Breast epithelium (tissue), 2 donors: Measurements from ENCODE around the gene FNDC7.

GRCh38 chr1:108712668-108713057 lies at the start of gene FNDC7:
Gene FNDC7, plus strand, starts transcription at chr1:108712908.
- PRO-cap, result no peak
- RAMPAGE, long total RNA, 2 experiments, result no peak in any of the 2 experiments

DNA sequence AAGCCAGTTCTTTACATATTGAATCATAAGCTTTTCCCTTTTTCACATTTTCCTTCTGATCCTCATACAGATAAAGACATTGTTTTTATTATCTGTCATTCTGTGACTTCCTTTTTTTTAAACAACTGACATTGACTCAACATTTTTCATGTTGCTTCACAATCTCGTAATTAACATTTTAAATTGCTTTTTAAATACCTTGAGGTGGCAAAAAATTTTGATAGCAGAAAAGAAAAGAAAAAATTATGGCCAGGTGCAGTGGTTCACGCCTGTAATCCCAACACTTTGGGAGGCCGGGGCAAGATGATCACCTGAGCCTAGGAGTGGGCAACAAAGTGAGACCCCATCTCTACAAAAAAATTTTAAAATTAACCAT lies 1.5 kb downstream of the STXBP3 start:
- PRO-cap, result no peak
- RAMPAGE, long total RNA, 2 experiments, result no peak in any of the 2 experiments

- PRO-cap, result no peak
- RAMPAGE, long total RNA, 2 experiments, result no peak in any of the 2 experiments
Measured at GRCh38 chr1:108814756-108815081, 42.2 kb downstream of the AKNAD1 start.

DNA sequence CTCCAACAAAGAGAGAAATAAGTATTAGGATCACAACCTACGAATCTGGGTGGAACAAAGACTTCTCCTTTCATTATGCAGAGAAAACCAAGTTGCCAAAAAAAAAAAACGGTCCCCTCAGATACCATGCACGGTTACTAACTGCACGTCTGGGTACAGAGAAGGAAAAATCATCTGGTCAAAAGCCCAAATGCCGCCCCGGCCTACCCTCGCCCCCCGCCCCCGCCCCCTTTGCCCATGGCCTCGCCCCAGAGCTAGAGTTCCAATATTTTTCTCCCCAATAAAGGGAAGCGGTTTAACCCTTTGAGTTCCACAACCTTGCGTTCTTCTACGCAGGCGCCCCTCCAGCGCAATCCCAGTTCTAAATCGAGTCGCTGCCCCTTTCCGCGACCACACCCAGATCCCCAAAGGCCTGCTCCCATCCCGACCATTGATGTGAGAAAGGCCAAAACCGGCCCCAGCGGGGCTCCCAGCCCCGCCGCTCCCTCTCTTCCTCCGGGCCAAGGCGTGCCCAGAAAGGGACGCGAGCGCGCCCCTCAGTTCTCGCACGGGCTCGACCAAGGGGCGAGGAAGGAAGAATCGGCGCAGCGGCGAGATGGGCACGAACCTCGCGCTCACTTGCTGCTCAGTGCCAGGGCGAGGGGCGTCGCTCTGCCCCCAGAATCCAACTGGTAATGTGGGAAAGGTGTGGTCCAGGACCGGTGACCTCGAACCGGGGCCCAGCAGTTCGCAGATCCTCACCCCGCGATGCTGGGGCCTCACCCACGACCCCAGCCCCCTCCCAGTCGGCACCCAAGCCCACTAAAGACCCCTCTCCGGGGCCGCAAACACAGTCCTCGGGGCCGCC lies 766 bp downstream of the WDR47 start:
- PRO-cap, result no peak
- RAMPAGE, long total RNA, 2 experiments, result no peak in any of the 2 experiments

DNA sequence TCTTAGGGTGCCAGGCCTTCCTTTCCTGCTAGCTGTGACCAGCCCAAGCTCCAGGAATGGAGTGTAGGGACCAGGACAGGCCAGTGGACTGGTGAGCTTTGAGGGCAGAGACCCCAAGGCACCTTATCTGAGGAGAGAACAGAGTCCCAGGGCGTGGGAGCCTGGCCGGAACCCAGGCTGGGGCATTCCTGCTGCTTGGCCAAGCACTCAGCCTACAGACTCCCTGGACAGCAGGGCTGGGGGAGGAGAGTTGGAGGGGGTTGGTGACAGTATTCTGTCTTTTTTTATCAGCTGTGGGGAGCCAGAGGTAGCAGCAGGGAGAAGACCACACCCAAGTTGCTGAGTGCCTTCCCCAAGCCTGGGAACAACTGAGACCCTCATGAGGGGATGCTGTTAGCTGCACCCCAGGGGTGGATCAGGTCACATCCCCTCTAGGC lies 4.8 kb downstream of the CELSR2 start:
- PRO-cap, result no peak
- RAMPAGE, long total RNA, 2 experiments, result no peak in any of the 2 experiments

DNA sequence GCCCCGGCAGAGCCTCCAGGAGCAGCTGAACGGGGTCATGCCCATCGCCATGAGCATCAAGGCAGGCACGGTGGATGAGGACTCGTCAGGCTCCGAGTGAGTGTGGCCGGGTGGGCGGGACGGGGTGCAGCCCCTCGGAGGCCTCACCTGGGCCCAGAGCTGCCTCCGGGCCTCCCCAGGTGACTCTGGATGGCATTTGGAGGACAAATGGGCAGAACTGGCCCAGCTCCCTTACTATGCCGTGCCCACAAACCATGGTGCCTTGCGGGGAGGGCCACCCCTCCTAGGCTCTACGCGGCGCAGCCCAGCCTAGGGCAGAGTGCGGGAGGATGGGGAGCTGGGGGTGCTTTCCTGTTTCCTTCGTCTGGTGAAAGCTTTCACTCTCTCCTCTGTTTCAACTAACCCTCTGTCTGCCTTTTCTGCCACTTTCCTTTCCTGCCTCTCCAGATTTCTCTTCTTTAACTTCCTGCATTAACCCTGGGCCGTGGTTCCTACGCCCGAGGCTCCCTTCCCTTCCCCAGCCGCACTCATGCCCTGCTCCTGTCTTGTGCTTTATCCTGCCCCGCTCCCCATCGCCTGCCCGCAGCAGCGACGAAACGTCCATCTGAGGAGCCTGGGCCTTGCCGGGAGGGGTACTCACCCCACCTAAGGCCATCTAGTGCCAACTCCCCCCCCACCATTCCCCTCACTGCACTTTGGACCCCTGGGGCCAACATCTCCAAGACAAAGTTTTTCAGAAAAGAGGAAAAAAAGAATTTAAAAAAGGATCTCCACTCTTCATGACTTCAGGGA lies 9.2 kb downstream of the PSRC1 start:
- PRO-cap, result unidirectional peak, plus-strand start at position 317 of the sequence
- RAMPAGE, long total RNA, 2 experiments, result no peak in any of the 2 experiments

DNA sequence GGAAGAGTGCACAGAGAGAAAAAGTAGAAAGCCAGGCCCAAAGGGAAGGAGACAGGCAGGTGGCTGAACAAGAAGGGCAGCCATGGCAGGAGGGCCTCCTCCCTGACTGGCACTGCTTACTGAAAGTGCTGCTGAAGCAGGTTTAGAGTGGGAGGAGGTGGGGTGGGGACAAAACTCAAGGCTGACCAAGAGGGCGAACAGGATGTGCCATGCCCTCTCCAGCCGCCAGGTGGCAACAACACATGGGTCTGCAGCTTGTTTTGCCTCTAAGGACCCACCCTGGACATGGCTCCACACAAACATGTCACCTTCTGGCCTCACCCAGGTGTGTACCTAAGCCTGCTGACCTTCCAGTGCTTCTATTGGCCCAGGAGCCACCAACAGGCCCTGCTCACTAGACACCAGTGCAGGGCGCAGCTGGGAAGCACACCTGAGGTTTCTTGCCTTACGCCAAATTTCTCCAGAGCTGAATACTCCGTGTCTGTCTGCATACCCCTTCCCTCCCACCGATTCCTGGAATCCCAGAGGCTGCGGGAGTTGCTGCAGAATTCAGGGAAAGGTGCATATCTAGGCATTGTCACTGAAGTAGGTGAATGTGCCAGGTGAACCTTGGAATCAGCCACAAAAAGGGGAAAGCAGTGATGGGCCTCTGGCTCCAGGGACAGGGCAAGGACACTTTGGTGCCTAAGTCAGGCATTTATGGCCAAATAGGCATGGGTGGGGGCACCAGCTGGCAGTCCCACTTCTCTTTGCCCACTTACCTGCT lies 5.4 kb downstream of the PSRC1 start:
- PRO-cap, result no peak
- RAMPAGE, long total RNA, 2 experiments, result no peak in any of the 2 experiments

DNA sequence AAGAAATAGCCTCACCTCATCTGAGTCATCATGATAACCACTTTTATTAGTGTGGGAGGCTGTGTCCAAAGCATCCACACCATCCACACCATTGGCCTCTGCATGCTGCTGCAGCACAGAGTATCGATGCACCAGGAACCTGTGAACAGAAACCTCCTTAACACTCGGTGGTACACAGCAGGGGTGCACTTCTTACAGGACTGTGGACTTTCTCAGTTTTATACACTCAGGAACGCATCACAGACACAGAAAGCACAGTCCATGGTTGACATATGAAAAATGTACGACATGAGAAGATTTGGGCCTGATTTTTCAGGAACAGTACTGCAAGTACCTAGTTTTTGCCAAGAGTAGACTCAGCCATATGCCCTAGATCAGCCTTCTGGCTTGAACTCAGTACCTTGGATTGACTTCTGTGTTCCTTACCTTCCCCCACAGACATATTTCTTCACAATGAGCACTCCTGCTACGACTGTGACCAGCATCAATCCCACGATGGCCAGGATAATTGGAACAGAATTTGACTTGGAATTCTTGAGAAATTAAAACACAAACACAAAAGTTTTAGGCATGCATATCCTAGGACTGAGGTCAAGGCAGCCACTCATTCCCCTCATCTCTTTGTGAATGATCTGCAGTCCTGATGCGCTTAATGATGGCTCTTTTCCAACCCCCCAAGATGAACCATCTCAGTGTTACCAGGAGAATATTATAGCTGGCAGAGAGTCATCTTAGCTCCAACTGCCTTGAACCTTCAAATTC lies 7.6 kb upstream of the MYBPHL start:
- PRO-cap, result no peak
- RAMPAGE, long total RNA, 2 experiments, result no peak in any of the 2 experiments

DNA sequence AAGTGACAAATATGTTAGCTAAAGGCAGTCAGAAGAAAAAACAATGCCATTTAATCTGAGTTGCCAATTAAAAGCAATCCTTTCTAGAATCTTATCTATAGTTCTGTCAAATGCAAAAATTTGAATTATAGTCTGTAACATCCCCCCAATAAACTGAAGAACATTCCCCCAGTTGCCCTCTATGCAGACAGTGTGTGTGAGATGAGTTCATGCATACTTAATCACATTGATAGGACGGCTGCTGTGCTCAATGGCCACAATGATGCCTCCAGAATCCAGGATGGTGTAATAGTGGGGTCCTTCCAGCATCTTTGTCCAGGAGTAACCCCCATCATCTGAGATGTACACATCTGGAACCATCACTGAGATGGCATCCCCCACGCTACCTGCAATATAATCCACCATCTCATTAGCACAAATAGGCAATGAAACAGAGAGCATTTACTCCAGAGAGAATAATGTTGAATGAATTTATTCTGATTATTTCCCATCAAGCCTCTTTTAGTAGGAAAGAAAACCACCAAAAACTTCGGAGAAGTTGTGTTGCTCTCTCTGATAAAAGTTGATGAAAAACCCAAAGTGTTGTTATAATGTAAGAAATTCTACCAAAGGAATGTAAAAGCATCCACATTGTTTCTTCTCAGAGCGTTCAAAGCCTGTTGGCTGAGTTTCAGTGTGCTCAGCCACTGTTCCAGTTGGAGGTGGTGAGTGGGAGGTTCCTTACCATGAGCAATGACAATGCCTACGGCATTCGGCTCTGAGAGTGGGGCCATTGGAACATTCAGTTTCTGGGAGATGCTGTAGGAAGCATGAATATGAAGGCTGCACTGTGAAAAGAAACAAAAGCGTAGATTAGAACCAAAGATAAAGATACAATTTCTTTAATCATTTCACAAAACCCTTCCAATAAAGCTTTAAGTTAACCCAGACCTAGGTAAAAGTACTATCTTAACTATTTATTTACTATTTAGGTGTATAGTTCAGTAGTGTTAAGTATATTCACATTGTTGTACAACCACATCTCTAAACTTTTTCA lies 20.3 kb upstream of the MYBPHL start:
- PRO-cap, result no peak
- RAMPAGE, long total RNA, 2 experiments, result no peak in any of the 2 experiments

DNA sequence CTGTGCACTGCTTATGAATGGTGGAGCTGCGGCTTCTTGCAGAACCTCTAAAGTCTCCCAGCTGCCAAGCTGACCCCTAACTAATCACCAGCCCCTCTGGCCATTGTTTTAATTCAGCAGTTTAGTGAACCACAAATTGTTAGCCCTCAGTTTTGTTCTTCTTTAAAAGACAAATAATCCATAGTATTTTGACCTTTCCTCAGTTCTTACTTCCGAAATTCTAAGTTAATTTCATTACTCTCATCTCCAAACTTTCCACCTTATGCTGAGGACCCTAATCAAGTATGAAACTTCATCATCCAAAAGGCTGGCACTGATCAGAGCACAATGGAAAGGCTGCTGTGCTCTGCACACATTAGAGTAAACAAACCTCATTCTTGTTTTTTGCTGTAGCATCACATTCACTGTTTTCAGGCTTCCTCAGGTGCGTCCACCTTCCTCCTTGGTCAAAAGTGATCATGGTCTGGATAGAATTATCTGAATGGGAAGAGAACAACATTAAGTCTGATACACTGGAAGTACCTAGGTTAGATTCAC lies 29.1 kb upstream of the MYBPHL start:
- PRO-cap, result no peak
- RAMPAGE, long total RNA, 2 experiments, result no peak in any of the 2 experiments

GRCh38 chr1:109369380-109369622 lies 28.4 kb downstream of the SORT1 start:
- PRO-cap, result no peak
- RAMPAGE, long total RNA, 2 experiments, result no peak in any of the 2 experiments

DNA sequence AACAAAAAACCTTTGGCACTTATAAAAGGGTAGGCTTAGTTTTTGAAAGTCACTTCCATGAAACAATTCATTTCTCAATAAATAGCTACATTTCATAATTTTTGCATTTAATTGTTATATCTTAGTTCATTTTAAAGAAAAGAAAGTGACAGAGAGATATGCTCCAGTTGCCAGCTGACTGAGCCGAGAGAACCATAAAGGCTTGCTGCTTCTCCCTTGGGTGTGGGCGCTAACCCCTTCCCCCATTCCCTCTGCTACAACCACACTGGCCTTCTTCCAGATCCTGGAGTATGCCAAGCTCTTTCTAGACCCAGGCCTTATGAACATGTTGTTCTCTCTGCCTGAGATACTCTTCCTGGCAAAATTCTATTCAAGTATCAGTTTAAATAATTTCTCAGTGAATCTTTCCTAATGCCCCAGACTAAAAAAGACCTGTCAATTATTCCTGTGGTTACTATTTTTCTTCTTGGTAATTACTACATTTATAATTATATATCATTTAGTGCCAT lies 12.3 kb downstream of the SORT1 start:
- PRO-cap, result no peak
- RAMPAGE, long total RNA, 2 experiments, result no peak in any of the 2 experiments

- PRO-cap, result no peak
- RAMPAGE, long total RNA, 2 experiments, result no peak in any of the 2 experiments
Measured at GRCh38 chr1:109424910-109425129, 1.4 kb downstream of the PSMA5 start.

DNA sequence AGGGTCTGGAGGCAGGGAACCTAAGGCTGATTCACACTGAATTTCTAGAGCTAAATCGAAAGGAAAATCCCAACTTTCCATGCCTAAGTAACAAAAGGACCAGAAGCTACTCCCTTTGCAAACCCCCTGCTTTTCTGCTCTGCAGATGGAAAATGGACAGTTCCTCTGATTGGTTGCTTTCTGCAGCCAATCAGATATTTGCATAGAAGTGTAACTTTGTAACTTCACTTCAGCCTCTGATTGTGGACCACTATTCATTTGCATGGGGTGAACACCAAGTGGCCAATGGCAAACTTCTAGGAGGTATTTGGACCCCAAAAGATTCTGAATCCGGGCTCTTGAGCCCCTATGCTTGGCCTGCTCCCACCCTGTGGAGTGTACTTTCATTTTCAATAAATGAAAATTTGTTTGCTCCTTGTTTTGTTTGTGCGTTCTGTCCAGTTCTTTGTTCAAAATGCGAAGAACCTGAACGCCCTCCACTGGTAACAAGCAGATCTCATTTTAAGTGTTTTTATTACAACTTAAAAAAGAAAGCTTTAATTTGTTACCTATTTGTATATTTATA lies 6.5 kb upstream of the GSTM4 start:
- PRO-cap, result no peak
- RAMPAGE, long total RNA, 2 experiments, result no peak in any of the 2 experiments

DNA sequence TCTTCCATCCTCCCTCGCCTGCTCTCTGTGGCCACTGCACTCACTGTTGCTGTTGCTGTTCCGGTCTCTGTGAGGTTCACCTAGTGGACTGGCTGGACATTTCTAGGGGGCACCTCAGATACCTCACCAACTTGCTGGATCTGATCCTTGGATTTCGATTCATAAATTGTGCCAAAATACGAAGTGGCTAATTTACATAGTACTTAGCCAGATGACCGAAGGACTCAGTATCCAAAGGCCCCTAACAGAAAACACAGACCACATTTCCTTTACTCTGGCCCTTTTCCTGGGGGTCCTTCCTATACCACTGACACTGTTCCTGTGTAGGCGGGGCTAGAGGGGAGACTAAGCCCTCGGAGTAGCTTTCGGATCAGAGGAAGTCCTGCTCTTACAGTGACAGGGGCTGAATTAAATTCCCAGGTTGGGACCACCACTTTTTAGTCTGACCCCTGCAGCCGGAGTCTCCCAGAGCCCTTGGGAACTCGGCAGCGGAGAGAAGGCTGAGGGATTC lies 588 bp upstream of the GSTM5 start:
- PRO-cap, result no peak
- RAMPAGE, long total RNA, 2 experiments, result no peak in any of the 2 experiments

- PRO-cap, result no peak
- RAMPAGE, long total RNA, 2 experiments, result no peak in any of the 2 experiments
Measured at GRCh38 chr1:109733458-109733657, 7.5 kb downstream of the GSTM3 start.

DNA sequence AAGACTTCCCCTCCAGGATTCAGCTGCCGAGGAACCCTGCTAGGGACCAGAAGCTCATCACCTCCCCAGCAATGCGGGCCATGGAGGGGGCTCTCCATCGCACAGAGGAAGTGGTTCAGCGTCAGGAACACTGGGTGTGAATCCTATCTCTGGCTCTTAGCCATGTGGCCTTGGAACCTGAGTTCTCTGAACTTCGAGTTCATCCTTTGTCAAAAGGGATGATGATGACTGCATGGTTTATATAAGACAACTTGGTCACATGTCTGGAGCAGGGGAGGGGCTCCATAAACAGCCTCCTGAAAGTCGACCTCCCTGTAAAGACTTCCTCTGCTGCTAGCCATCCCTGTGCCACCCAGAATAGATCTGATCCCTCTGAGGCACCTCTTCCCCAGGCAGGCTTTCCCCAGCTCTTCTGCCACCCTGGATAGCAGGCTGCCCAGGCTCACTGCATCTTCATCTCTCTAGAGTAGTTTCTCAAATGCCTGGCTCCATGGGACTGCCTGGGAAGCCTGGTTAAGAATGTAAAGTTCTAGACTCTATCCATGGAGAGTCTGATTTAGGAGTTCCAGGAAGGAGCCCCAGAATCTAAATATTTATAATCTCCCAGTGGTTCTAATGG lies 8.5 kb upstream of the EPS8L3 start:
- PRO-cap, result no peak
- RAMPAGE, long total RNA, 2 experiments, result no peak in any of the 2 experiments

- PRO-cap, result no peak
- RAMPAGE, long total RNA, 2 experiments, result no peak in any of the 2 experiments
Measured at GRCh38 chr1:109886853-109887301, 23.8 kb upstream of the CSF1 start.

DNA sequence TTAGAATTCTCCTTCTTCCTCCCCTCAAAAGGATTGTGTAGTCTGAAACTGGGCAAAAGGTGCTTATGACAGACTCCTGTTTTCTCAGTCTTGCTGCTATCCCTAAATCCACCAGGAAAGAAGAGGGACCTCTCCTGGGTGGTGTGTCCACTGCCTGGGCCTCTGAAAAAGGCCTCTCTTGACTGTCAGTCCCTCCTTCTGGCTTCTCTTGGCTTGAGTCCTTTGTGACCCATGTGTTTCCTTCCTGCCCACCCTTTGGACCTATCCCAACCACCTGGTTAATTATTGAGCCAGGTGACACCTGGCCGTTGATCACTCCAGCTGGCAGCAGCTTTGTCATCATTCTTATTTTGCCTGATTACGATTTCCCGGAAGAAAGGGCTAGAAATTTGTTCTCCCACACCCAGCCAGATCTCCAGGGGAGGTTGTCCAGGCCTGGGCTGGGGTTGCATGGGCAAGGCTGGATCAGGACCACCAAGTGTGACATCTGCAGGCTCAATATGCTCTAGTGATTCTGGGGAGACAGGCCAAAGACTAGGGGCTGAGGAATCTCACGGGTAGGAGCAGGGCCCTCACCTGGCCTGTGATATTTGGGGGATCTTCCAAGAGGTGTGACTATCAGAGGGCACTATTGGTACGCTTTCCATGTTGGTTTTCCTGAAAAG lies 24.8 kb downstream of the CSF1 start:
- PRO-cap, result no peak
- RAMPAGE, long total RNA, 2 experiments, result no peak in any of the 2 experiments

GRCh38 chr1:110042787-110043443 lies 8.5 kb downstream of the STRIP1 start:
- PRO-cap, result no peak
- RAMPAGE, long total RNA, 2 experiments, result no peak in any of the 2 experiments